Metastatic Breast Carcinoma in the Brain (tissue), 10 donors: Measurements from ENCODE around the gene TRMT6.

- PRO-cap, 10 experiments: peak in 10 of 10 experiments; most common plus-strand start chr20:5950683 (in 7); most common minus-strand start chr20:5950597 (in 4)
Observed at GRCh38 chr20:5949962-5951158, at the start of gene TRMT6. TSS of gene TRMT6 (minus strand) at chr20:5950533.

DNA sequence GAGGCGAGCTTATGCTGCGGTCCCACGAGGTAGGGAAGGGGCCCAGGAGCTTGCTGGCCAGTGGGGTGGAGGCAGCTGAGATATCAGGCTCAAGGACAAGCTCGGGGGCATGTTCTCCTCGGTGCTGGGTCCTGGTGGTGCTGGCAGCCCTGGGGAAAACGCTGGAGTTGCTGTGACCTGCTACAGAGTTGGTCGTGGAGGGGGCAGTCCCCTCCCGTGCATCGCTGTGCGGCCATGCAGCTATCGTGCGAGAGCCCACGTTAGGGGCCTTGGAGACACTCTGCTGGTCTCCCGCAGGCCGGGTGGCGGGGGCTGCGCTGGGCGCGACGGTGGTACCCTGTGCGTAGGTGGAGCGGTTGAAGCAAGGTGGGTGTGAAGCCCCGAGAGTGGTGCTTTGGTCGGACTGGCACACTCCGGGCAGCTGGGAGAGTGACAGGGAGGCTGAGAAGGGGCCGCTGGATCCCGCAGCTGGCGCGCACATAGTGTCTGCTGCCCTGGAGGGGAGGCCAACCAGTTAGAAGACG lies 12.0 kb downstream of the LRRN4 start:
- PRO-cap, 10 experiments: no peak in any of the 10 experiments

DNA sequence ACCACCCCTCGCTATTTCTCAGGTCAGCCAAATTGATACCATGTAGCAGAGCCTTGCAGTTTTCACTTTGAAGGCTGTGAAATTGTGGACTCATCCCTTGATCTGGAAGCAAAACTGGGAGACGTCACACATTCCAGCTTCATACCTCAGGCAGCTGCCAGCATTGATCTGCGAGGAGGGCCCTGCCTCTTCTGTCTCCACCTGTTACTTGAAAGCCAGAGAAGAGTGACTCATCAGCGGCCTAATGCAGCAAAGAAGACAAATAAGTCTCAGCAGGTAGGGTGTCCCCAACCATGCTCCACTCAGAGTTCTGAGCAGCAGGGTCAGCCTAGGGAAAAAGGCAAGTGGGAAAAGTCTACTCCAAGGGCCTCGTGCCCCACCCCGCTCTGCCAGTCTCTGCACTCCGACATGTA lies 69.4 kb upstream of the BMP2 start:
- PRO-cap, 10 experiments: no peak in any of the 10 experiments

DNA sequence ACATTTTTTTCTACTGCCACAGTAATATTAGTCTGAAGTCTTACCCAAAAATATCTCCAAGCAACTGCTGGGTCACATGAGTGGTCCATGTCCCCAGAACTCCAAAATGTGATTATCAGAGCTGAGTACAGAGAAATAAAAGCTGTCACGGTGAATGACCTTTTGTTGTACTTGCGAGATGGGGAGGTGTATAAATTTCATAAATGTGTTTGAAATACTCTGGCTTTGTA lies 2.5 kb downstream of the HAO1 start:
- PRO-cap, 10 experiments: no peak in any of the 10 experiments

- PRO-cap, 10 experiments: no peak in any of the 10 experiments
Observed at GRCh38 chr20:7978126-7978922, 38.1 kb upstream of the HAO1 start.

DNA sequence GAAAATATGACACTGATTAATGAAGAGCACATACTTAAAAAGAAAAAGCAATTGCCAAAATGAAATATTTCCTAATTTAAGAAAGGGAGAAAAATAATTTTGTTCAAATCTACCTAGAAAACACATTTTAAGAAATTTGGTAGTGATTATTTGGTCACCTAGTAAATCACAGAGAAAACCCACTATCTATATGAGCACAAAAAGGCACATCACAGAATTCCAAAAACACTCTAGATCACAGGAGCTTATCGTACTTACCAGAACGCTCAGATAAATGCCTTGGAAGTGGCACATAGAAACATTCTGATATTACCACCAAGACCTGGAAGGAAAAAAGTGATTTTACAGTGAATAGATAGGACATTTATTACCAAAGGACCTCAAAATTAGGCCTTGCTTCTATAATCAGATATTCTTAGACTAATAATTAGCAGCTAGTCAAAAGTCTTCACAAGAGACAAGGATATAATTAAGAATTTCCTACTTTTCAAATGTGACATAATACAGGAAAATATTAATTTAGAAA lies 36.0 kb downstream of the TMX4 start:
- PRO-cap, 10 experiments: no peak in any of the 10 experiments

GRCh38 chr20:7996929-7997799 lies 22.4 kb downstream of the TMX4 start:
- PRO-cap, 10 experiments: no peak in any of the 10 experiments

DNA sequence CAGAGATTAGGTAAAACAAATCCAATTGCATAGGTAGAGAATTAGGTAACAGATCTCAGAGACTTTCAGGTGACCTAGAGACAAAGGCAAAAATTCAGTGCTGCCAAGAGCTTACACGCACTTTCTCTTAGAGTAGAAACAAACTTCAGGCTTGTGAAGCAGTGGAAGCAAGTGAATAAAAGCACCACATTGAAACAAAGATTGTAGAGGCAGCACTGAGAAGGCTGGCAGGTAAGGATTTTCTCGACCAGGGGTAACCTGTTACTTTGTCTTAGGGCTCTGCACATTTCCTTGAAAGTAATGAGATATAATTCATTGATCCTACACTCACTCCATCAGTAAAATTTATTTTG lies 35.8 kb upstream of the PLCB1 start:
- PRO-cap, 10 experiments: no peak in any of the 10 experiments

GRCh38 chr20:9330277-9330766 lies 184.1 kb upstream of the LAMP5 start:
- PRO-cap, 10 experiments: no peak in any of the 10 experiments

- PRO-cap, 10 experiments: peak in 2 of 10 experiments; most common plus-strand start chr20:10433385 (in 1)
Observed at GRCh38 chr20:10433134-10433532, 889 bp downstream of the MKKS start.

GRCh38 chr20:10634379-10635213 lies 39.2 kb downstream of the JAG1 start:
- PRO-cap, 10 experiments: no peak in any of the 10 experiments

DNA sequence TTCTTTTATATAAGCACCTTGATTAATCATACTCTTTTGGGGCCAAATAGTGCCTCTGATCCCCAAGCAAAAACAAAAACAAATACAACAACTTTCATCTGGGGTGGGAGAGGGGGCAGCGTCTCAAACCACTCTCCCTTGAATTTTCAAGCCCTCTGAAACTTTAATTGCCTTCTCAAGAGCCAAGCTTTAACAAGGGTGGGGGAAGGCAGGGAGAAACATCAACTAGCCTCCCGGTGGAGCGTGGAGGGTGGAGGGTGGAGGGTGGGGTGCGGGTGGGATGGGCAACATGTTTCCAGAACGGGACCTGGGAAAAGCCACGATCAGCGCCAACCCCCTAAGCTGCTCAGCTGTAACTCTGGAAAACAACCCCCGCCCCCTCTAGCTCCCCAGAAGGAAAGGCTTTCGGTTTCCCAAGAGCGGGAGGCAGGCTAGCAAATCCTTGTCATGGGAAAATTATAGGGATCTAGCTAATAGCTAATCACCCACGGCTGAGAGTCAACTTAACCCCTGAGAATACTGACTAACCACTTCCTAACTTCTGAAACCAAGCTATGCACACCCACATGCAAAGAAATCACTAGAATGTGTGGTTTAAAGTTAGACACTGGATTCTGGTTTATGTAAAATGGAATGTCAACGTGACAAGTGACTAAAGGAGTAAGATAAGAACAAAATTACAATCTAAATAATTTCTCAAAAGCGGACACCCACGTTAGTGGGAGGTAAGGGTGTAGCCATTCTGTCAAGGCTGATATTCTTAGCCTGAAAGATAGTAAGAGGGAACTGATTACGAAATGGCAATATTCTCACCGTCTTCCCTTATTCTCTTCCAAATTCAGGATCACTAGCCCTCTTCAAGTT lies 20.2 kb downstream of the JAG1 start:
- PRO-cap, 10 experiments: no peak in any of the 10 experiments

DNA sequence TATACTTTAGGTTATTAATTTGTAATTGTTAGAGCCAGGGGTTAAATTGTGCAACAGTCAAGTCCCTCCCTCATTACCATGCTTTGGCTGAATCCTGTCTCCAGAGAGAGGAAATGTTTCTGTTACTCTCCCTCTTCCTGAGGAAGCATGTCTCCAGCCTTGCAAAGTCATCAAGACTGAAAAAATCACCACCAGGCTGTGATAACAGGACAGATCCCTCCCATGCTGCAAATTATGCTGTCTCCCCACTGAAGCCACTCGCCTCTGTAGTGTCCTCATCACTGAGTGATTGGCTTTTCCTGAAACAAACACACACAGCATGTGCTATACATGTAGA lies 289.9 kb upstream of the JAG1 start:
- PRO-cap, 10 experiments: no peak in any of the 10 experiments

- PRO-cap, 10 experiments: peak in 10 of 10 experiments; most common plus-strand start chr20:11890870 (in 8); most common minus-strand start chr20:11890672 (in 4)
Observed at GRCh38 chr20:11890259-11891129, 27.2 kb upstream of the BTBD3 start.

DNA sequence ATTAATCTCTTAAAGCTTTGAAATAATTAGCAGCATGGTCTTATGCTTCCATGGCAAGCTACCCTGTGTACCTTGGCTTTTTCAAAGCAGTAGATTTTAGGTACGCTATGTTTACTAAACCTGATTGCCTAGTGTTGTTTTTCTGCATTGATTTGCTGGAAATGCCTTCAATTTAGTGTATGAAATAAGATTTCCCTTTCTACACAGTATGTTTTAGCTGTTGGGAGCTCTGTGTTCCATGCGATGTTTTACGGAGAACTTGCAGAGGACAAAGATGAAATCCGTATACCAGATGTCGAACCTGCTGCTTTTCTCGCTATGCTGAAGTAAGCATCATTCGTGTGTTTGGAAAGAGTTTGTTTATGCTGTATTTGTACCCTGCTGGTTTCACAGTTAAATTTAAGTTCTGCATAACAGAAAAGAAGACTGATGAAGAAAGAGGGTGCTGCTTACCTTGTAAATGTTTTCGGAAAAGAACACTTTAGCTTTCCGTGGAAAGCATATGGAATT lies 1.9 kb downstream of the BTBD3 start:
- PRO-cap, 10 experiments: no peak in any of the 10 experiments

DNA sequence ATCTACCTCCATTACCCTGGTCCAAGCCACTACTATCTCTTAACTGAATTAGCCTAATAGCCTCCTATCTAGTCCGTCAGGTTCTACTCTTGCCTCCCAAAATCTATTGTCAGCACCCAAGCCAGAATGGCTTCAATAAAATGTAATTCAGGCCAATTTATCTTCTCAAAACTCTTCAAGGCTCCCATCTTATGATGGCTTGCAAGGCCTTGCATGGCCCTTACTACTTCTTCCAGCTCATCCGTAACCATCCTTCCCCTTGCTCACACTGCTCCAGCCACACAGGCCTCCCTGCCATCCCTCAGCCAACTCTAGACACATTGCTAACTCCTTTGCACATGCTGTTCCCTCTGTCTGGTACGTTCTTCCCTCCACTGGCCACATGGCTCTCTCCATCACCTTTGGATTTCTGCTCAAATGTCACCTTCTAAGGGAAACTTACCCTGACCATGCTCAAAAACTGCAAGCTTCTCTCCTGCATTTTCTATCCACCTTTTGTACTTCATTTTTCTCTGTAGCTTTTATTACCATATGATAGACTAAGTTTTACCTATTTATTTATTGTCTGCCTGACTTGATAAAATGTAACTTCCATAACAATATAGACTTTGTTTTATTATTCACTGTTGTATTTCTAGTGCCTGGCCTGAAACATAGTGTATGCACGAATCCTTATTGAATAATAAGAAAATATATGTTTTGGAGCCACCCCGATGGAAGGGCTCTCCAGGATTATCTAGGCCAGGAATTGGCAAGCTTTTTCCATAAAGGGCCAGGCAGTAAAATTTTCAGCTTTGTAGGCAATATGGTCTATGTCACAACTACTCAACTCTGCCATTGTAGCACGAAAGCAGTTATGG lies 177.7 kb downstream of the TASP1 start:
- PRO-cap, 10 experiments: no peak in any of the 10 experiments

- PRO-cap, 10 experiments: no peak in any of the 10 experiments
Observed at GRCh38 chr20:13766640-13766983, 18.1 kb downstream of the ESF1 start.

DNA sequence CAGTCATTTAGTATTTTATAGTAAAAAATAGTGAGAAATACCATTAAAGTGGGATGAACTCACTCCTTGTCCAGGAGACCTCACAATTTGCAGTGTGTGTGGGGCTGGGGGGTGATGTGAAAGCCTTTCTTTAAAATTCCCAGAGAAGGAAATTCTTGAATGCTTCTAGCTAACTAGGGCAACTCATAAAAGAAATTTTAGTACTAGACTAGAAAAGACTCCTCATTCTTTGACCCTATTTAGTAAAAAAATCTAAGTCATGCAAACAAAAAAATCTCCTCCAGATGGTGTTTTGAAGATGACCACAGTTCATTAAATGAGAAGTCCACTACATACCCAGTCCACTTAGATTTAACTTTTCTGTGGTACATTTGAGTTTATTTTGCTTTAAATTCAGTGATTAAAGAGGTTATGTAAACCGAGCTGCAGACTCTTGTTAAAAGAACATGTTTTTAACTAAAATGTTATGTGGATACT lies 67.5 kb downstream of the NDUFAF5 start:
- PRO-cap, 10 experiments: no peak in any of the 10 experiments

GRCh38 chr20:14712236-14712490 lies 374.8 kb upstream of the FLRT3 start:
- PRO-cap, 10 experiments: no peak in any of the 10 experiments

DNA sequence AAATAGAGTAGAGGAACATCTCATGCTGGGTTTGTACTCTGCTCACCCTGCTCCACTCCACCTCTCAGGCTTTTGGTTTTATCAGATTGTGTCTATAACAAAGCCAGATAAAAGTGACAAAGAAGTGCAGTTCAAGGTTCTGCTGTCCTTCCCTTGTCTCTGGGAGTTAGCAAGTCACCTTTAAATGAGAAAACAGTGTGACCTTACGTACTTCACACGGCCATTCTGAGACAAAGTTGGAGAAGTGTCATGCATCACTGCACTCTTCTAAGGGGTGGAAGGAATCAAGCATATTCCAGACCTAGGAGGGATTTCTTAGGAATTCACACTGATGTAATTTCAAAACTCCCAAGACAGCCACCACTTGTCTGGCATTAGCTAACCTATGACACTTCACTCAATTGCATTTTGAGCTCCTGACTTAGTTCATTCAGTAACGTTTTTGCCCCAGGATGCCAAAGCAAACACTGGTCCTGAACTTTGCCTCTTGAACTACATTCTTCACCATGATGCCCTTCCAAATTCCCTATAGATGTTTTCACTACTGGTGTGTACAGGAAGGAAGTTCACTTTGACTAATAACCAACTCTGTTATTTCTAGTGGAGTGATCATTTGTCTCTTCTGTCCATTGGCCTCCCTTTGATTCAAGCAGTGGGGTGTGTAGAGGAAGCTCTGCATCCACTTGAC lies 647.5 kb upstream of the FLRT3 start:
- PRO-cap, 10 experiments: no peak in any of the 10 experiments